ENCODE results near the genes EVL and DEGS2.

- RRBS = no CpG with 5 or more reads among the region's 24 CpGs
Measured at GRCh38 chr14:99590558-99591443, 13.2 kb downstream of the CCDC85C start.

DNA sequence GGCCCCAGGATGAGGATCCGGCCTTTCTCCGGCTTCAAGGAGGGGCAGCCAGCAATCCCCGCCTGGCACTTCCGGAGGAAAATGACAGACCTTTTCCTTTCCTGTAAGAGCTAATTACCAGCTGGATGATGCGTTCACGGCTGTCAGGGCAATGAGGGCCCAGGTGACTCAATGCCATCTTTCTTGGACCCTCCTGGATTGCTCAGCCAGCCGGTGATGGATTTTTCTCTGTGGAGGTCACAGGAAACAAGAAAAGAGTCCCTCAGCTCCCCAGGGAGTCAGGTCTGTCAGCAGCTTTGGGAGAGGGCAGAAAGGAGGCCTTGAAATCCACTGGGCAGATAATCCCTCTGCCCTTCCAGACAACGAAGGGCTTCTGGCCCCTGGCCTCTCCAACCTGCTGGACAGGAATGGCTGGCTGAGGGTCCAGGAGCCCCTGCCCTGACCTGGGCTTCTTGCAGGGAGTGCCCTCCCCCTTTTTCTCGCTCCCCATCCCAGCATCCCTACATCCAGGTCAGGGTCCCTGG is 16.0 kb upstream of the CCDC85C start:
- RRBS = 37% methylated on average over 3 of the region's 9 CpGs

GRCh38 chr14:100064813-100065651 is at the start of gene EVL:
EVL (plus strand) TSS chr14:100065422.
- RRBS = no CpG with 5 or more reads among the region's 9 CpGs

GRCh38 chr14:100065652-100066252 is 530 bp downstream of the EVL start:
- RRBS = no CpG with 5 or more reads among the region's 3 CpGs

- RRBS = no CpG with 5 or more reads among the region's 8 CpGs
Measured at GRCh38 chr14:100106203-100106587, 41.0 kb downstream of the EVL start.

- RRBS = no CpG with 5 or more reads among the region's 24 CpGs
Measured at GRCh38 chr14:100124391-100125220, 34.8 kb downstream of the DEGS2 start.

- RRBS = 96% methylated on average over 4 of the region's 26 CpGs
Measured at GRCh38 chr14:100144095-100144825, 15.2 kb downstream of the DEGS2 start.

- RRBS = no CpG with 5 or more reads among the region's 20 CpGs
Measured at GRCh38 chr14:100149866-100150631, 9.4 kb downstream of the DEGS2 start.

- RRBS = 24% methylated on average over 45 of the region's 76 CpGs
Measured at GRCh38 chr14:100159373-100159955, at the start of gene DEGS2. DEGS2 (minus strand) TSS chr14:100159645.

DNA sequence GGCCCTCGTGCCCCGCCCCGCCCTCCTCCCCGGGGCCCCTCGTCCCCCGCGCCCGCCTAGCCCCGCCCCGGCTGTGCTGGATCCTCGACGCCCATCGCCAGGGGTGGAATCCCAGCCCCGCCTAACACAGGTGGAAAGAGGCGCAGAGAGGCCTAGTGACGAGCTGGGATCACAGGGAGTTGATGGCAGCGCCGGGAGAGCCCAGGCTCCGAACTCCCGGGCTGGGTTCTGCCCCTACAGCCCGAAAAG is 24.4 kb upstream of the YY1 start:
- RRBS = 12% methylated on average over 17 of the region's 21 CpGs

DNA sequence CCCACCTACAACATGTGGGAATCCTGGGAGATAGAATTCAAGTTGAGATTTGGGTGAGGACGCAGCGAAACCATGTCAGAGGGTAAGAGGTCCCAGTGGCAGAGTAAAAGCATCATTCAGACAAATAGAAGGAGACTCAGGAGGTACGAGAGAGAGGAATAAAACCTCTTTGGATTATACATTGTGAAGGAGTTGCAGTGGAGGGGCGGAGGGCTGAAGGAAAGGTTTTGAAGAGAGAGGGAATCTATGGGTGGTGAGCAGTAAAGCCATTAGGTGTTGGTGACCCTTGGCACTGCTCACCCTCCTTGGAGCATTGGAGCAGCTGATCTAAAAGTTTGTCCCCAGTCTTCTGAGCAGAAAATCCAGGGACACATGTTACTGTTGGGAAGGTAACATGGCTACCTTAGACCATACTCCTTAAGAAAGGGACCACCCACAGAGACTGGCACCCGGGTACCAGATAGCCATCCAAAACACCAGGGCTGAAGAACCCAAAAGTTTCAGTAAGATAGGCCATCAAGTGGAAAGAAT is 27.3 kb downstream of the YY1 start:
- RRBS = no CpG with 5 or more reads among the region's 5 CpGs

DNA sequence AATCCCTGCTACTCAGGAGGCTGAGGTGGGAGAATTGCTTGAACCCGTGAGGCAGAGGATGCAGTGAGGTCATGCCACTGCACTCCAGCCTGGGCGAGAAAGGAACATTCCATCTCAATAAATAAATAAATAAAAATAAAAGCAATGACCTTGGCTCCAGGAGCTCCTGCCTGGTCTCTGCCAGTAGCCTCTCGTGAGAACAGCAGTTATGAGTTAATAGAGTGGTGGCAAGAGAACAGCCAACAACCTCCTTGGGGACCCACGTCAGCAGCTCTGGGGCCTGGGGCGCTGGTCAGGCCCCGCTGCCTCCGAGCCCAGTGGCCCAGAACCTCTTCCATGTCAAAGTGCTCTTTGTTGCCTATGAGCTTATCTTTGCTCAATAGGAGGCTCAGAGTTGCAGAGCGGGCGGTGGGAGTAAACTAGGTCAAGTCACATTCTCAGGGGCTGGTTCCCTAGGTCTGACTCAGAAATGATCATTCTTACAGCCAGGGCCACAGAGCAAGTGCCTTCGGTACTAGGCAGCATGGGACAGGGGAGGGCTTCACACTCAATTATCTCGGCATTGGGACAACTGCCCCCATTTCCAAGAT is 12.2 kb downstream of the SLC25A29 start:
- RRBS = no CpG with 5 or more reads among the region's 11 CpGs

DNA sequence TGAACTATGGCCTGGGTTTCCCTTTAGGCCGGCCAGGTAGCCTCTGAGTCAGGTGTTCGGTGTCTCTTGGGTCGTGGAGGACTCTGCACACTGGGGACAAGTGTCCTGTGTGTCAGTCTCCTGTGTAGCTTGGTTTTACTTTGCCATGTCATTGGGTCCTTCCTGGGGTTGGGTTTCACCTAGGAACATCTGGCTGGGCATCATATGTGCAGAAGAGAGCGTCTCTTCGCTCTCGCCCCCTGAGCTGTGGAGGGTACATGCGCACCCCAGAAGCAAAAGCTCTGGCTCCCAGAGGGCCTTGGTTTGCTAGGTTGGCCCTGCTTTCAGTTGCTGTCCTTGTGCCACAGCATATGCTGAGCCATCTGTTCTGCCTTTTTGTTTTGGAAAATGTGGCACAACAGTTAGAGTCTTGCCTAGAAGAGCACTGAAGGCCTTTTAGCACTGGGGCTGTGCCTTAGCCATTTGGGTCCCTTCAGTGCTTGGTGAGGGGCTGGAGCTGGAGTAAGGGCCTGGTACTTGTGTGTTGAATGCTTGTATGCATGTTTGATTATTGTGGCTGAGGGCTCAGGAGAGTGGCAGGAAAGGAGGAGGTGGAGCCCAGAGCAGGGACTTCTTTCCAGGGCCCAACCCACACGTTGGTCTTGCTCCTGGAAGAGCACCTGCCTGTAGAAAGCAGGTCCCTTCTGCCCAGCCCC is 60.4 kb downstream of the WDR25 start:
- RRBS = no CpG with 5 or more reads among the region's 8 CpGs

GRCh38 chr14:100486340-100486656 is 100.9 kb downstream of the BEGAIN start:
- RRBS = no CpG with 5 or more reads among the region's 6 CpGs

GRCh38 chr14:100537746-100538399 is 49.3 kb downstream of the BEGAIN start:
- RRBS = 86% methylated on average over 8 of the region's 48 CpGs

- RRBS = 67% methylated on average over 1 of the region's 27 CpGs
Measured at GRCh38 chr14:100672847-100673781, 53.6 kb upstream of the DLK1 start.

- RRBS = 52% methylated on average over 1 of the region's 17 CpGs
Measured at GRCh38 chr14:100728773-100729582, 2.3 kb downstream of the DLK1 start.

DNA sequence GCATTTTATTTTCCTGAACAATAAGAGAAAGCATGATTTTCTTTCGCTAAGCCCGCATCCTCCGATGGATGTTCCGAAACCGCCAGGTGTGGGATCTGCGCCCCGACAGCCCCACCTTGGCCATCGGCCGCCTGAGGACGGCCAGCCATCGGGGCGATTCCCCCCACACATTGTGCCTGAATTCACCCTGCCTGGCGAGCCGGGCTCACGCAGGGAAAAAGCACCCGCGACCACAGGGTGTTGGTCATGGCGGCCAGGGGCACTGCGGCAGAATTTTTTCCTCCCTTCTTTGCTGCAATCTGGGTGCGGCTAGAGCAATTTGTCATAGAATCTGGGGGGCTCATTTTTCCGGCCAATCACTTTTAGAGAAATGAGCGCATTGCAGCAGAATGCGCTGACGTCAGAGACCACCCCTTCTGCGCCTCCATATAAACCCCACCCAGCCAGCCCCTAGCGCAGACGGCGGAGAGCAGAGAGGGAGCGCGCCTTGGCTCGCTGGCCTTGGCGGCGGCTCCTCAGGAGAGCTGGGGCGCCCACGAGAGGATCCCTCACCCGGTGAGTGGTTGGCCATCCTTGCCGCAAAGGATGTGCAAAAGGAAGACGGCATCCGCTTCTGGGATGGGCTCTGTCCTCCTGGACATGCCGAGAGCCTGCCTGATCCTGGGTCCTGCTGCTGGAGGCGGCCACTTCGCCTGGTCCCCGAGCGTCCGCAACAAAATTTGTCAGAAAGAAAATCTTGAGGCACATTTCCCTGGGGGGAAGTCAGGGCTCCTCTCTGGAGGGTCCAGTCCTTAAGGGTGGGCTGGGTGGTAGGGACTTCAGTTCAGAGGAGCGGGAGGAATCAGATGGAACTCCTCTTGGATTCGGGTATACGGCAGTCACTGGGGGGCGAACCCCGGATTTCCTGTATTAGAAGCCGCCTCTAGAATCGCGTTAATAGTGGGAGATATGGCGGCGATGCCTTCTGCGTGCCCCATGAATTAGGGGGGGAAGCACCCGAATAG is 77.6 kb downstream of the RTL1 start:
- RRBS = 40% methylated on average over 4 of the region's 57 CpGs

DNA sequence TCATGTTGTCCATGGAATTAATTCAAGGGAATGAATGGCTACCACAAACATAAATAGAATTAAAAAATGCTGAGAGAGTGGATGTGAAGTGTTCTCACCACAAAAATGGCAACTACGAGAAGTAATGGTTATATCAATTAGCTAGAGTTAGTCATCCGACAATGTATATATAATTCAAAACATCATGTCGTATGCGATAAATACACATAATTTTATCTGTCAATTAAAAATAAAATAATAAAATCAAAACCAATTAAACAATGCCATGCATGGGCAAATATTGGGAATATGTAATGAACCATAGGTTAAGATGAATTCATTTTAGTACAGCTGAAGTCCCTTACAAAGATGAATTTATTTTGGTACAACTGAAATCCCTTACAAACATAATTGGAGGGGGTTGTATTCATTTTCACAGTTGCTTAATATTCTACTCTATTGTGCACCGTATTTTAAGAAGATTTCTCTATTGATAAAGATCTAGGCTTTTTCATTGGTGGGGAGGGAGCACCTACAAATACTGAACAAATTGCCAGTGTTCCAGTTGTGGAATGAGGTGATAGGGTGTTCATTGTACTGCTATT is 20.5 kb upstream of the RTL1 start:
- RRBS = no CpG with 5 or more reads among the region's 5 CpGs

DNA sequence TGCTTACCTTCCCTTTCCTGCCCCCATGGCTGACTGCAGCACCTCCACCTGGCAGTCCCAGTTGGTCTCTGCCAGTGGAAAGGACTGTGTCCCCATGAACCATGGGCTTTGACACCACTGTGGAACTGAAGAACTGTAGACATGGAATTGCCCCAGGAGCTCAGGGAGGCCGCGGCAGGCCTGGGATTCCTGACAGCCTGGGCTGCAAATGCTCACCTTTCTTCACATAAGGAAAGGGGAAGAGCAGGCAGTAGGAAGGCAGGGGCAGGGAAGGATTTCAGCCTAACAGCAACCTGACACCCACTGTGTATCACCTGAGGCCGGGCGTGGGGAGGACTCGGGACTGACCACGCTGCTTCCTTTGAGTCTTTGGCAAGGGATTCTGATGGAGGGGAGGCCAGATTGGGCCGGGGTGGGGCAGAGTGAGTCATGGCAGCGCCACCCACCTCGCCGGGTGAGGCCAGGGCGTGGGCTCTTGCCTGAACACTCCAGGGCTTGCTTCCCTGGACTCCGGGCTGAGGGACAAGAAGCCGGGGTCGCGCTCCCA is 247.6 kb upstream of the RTL1 start:
- RRBS = 53% methylated on average over 10 of the region's 15 CpGs

Data from HTR-8/SVneo (cell line).